Measurements from ENCODE around the gene SFT2D1.

DNA sequence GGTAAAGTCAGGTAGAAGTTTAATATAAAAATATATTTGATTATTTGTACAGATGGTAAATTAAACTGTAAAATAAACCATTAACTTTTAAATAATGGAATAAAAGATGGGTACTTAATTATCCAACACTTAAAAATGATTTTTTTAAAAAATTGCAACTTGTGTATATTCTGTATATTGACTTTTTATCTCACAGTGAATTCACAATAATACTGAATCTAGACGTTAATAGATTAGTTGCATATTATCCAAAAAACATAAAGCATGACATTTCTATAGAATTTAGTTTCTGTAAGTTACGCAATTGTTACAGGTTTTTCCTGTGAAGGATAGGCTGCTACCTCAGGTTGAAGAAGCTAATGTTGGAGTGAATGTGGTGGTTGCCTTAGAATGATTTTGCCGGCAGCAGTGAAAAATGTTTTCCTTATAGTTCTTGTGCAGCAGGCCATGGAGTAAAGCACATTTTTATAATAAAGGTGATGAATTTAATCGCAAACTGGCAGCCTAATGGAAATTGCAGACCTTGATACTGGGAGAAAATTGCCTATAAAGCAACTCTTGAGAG lies 20.5 kb downstream of the QKI start:
- PRO-cap: no peak
- RAMPAGE, long total RNA, 4 experiments: no peak in any of the 4 experiments

DNA sequence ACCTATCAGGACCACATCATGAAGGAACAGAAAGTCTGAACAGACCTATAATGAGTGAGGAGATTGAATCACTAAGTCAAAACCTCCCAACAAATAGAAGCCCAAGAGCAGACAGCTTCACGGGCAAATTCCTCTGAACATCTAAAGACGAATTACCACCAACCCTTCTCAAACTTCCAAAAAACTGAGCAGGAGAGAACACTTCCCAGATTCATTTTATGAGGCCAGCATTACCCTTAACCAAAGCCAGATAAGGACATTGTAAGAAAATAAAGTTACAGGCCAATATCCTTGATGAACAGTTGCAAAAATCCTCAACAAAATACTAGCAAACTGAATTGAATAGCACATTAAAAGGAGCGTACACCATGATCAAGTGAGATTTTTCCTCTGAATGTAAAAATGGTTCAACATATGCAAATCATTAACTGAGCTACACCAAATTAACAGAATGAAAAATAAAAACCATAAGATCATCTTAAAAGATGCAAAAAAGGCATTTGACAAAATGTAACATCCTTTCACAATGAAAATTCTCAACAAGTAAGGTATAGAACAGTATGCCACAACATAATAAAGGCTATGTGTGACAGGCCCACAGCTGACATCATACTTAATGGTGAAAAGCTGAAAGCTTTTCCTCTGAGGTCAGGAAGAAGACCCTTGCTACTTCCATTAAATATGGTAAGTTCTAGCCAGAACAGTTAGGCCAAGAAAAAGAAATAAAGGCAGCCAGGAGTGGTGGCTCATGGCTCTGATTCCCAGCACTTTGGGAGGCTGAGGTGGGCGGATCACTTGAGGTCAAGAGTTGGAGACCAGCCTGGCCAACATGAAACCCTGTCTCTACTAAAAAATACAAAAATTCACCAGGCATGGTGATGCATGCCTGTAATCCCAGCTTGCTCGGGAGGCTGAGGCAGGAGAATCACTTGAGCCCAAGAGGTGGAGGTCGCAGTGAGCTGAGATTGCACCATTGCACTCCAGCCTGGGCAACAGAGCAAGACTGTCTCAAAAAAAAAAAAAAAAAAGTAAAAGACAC lies 50.4 kb downstream of the QKI start:
- PRO-cap: no peak
- RAMPAGE, long total RNA, 4 experiments: no peak in any of the 4 experiments

DNA sequence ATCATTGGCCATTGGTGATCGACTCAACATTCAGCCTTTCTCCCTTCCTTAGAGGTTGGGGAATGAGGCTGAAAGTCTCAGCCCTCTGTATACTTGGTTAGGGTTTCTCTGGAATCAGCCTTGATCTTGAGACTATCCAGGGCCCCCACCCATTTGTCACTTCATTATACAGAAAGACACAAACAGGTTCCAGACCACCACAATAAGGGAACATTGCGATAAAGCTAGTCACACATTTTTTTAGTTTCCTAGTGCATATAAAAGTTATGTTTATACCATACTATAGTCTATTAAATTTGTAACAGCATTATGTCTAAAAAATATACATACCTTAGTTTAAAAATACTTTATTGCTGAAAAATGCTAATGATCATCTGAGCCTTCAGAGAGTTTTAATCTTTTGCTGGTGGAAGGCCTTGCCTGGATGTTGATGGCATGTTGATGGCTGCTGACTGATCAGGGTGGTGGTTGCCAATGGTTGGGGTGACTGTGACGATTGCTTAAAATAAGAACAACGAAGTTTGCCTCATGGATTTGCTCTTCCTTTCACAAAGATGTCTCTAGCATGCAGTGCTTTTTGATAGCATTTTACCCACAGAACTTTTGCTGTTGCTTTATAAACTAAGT lies 68.4 kb downstream of the QKI start:
- PRO-cap: no peak
- RAMPAGE, long total RNA, 4 experiments: no peak in any of the 4 experiments

DNA sequence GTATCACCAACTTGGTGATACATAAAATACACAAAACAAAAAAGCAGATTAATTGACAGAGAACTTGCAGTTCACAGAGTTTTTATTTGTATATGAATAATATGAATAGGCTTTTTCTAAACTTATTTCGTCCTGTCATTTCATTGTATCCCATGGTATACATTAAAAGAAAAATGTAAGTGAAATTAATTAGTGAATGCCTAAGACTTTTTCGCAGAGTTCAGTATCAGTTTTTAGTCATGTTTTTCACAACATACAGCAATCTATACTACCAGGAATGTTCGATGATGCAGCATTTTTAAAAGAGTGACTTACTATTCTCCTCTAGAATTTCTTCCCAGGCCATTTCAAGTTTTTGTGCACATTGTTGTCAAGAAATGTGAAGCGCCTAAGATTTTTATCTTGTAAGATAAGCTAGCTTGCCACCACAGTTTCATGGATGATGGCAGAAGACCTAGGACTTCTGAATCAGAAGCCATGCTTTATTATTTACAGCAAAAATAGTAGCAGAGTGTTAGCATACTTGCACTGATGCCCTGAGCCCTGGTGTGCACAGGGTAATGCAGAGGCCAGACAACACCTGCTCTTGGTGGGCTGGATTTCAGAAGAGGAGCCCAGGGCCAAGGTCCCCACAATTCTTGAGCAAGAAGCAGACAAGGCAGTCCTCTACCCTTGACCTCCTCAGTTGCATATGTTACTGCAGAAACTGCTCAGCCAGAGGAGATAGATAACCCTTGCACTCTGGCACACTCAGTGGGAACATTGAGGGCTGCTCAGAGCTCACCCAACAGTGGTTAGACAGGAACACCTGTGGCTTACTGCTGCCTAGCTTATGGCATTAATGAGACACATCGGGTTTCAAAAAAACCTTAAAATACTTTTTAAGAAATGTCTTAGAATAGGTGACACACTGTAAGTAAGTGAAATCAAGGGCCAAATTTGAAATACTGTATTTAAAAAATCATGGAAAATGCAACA lies 99.1 kb downstream of the QKI start:
- PRO-cap: no peak
- RAMPAGE, long total RNA, 4 experiments: no peak in any of the 4 experiments

- PRO-cap: no peak
- RAMPAGE, long total RNA, 4 experiments: no peak in any of the 4 experiments
Measured at GRCh38 chr6:163514332-163515090, 100.0 kb downstream of the QKI start.

DNA sequence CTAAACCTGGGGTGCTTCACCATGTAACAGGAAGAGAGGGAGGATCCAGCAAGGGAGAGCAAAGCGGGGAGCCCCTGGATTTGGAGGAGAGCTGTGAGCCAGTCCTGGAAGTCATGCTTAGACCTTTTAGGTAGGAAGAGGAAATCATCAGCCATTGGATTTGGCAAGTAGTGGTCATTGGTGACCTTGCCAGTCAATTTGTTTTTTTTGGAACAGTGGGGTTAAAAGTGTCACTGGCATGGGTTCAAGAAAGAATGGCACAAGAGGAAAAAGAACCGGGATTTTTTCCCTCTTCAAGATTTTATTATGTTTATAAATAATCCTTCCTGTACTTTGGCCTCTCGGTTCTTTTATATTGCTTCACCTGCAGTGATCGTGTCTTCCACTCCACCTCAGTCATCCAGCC lies 124.6 kb downstream of the QKI start:
- PRO-cap: no peak
- RAMPAGE, long total RNA, 4 experiments: no peak in any of the 4 experiments

GRCh38 chr6:163579466-163580522 lies 165.3 kb downstream of the QKI start:
- PRO-cap: no peak
- RAMPAGE, long total RNA, 4 experiments: no peak in any of the 4 experiments

GRCh38 chr6:163941177-163941816 lies 526.8 kb downstream of the QKI start:
- PRO-cap: unidirectional peak, plus-strand start at chr6:163941506
- RAMPAGE, long total RNA, 4 experiments: no peak in any of the 4 experiments

GRCh38 chr6:164069155-164069728 lies 654.7 kb downstream of the QKI start:
- PRO-cap: no peak
- RAMPAGE, long total RNA, 4 experiments: no peak in any of the 4 experiments

- PRO-cap: no peak
- RAMPAGE, long total RNA, 4 experiments: no peak in any of the 4 experiments
Measured at GRCh38 chr6:164097911-164098353, 683.4 kb downstream of the QKI start.

- PRO-cap: no peak
- RAMPAGE, long total RNA, 4 experiments: no peak in any of the 4 experiments
Measured at GRCh38 chr6:165656700-165657145, 6.3 kb downstream of the PDE10A start.

GRCh38 chr6:165661843-165662118 lies 1.3 kb downstream of the PDE10A start:
- PRO-cap: no peak
- RAMPAGE, long total RNA, 4 experiments: no peak in any of the 4 experiments

- PRO-cap: no peak
- RAMPAGE, long total RNA, 4 experiments: no peak in any of the 4 experiments
Measured at GRCh38 chr6:165664461-165665002, 1.5 kb upstream of the PDE10A start.

DNA sequence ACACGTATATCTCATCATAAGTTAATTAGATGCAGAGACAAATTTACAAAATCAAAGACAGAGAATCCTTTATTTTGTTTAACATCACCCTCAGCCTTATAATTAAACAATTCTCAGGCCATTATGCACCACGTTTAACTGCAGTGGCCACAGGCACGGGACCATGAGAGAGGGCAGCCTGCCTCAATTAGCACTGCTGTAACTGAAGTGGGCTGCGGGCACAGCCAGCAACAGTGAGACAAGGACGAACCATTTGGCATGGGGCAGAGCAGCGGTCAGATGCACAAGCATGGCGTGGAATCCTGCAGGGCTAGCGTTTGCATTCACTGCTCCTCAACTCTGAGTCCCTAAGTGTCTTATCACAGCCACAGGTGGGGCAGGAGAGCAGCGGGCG lies 31.1 kb upstream of the PDE10A start:
- PRO-cap: no peak
- RAMPAGE, long total RNA, 4 experiments: no peak in any of the 4 experiments

DNA sequence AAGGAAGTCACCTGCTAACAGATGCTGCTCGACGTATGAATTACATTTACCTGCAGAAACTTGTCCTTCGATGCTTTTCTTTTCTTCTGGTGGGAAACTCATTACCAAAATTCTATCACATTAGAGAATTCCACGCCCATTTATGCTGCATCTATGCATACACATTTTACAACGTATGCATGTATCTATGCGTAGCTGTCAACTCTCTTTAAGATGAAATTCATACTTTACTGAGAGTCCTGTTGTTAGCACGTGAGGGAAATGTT lies 89.8 kb upstream of the PDE10A start:
- PRO-cap: no peak
- RAMPAGE, long total RNA, 4 experiments: no peak in any of the 4 experiments

- PRO-cap: bidirectional peak, plus-strand start at chr6:165988179, minus-strand start at chr6:165988063
- RAMPAGE, long total RNA, 4 experiments: start-site peak on the minus strand in 3 of 4 experiments, at chr6:165988048-165988056 at its widest, 8 to 33 reads per replicate
Measured at GRCh38 chr6:165987586-165988731, 179.7 kb downstream of the TBXT start.

- PRO-cap: no peak
- RAMPAGE, long total RNA, 4 experiments: no peak in any of the 4 experiments
Measured at GRCh38 chr6:166236724-166237016, 69.0 kb upstream of the TBXT start.

DNA sequence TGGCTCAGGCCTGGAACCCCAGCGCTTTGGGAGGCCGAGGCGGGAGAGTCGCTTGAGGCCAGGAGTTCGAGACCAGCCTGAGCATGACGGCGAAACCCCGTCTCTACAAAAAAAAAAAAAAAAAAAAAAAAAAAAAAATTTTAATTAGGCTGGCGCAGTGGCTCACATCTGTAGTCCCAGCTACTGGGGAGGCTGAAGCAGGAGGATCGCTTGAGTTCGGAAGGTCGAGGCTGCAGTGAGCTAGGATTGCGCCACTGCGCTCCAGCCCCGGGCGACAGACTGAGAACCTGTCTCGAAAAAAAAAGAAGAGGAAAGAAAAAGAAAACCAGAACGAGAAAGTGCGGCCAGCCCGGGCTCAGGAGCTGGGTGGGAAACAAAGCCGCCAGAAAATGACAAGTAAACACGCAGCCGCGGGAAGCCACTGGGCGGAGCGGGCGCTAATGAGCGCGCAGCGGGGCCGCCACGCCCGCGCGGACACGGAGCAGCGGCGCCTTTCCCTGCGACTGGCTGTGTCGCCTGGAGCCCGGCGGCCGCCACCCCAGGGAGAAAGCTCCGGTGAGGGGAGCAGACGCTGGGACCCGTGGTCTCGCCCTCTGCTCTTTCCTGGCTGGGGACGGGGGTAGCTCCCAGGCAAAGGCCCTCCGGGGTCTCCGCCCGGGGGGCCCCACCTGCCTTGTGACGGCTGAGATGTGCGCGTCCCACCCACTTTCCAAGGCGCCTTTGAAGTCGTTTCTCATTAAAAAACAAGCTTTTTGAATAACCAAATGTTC lies 55.1 kb downstream of the PRR18 start:
- PRO-cap: no peak
- RAMPAGE, long total RNA, 4 experiments: no peak in any of the 4 experiments

- PRO-cap: no peak
- RAMPAGE, long total RNA, 4 experiments: no peak in any of the 4 experiments
Measured at GRCh38 chr6:166307615-166308259, 455 bp downstream of the PRR18 start.

DNA sequence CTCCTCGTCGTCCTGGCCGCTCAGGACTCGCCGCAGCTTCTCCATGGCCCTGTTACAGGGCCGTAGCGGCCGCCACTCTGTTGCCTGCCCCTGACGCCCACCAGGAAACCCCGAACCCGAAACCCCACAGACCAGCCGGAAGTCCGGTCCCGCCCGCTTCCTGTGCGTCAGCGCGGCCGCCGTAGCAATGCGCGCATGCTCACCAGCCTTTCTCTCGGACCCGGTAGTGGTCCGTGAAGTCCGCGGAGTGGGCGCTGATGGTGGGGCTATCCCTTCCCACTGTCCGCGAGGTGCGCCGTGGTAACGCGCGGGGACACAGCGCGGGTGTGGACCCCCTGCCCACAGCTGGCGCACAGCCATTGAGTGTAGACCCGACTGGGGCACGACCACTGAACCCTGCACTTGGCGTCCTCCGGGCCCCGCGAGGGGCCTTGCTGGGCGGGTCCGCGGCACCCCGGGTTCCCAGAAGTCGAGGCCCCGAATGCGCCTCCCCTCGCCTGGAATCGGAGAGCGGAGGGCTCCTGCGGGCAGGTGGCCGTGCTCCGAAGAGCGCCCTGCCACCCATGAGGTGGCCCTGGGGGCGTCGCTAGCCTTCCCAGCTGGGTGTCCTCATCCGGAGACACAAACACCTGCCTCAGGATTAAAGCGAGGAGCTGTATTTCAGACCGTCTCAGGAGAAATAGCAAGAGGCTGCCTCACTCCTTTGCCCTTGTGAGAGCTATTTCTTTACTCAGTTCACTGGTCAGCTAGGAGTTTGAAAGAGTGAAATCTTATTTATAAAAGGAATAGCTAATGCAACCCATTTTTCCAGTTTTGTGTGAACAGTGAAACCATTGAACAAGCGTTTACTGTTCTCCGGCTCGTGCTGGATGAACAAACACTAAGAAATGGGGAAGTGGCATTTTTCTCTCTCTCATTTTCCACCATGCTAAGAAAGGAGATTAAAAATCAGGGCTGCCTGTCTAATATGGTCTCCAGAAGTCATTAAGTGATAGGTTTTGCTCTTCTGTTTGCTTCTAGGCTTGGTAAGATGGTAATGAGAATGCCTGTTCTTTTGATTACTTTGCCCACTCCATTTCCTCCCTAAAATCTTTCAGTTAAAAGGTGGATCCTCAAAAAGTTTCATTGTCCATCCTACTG lies at the start of gene SFT2D1:
TSS of gene SFT2D1 (minus strand) at position 109 of the 1,140 bp plus-strand sequence.
- PRO-cap: bidirectional peak, plus-strand start at position 212 of the sequence, minus-strand start at position 109 of the sequence
- RAMPAGE, long total RNA, 4 experiments: start-site peak on the plus strand in 3 of 4 experiments, centred at positions 207 to 219 of the sequence, 24 to 35 reads per replicate; start-site peak on the minus strand in 4 of 4 experiments, centred at positions 113 to 119 of the sequence, 150 to 599 reads per replicate